ENCODE measurements around a stretch of chr17.

GRCh38 chr17:16441984-16443215 is 27.0 kb downstream of the TRPV2 start:
- PRO-cap, result no peak

DNA sequence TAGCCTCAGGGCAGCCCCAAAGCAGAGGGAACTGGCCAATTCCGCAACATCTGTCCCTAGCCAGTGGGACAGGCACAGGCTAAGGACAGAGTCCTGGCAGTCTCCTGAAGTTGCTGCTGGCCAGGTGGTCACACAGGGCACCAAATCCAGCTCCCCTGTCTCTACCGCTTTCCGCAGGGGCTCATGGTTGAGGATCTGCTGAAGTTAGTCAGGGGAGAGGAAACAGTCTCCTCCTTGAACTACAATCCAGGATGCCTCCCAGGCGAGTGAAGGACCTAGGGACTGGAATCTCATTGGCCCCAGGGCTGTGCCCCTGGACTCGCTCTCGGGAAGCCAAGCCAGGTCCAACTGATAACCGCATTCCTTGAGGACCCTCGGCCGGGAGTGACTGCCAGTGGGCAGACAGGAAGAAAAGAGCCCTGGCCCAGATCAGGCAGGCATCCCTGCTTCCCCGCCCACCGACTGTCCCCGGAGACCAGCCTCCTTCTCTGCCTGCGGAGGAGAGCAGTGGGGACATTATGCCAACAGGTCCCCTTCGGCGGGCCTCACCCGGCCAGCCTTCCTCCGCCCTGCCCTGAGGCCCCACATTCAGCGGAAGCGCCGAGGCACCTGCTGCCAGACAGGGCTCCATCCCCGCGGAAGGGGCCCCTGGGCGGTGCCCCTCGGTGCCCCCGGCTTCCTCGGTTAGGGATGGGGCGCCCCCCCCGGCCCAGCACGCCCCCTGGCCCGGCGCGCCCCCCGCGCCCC is 836 bp downstream of the LRRC75A start:
- PRO-cap, result no peak

- PRO-cap, result no peak
Measured at GRCh38 chr17:16521143-16521446, 29.1 kb upstream of the LRRC75A start.

GRCh38 chr17:16745404-16746375 is 55.6 kb downstream of the CCDC144A start:
- PRO-cap, result no peak

GRCh38 chr17:16973505-16974110 is 1.7 kb upstream of the TNFRSF13B start:
- PRO-cap, result no peak

DNA sequence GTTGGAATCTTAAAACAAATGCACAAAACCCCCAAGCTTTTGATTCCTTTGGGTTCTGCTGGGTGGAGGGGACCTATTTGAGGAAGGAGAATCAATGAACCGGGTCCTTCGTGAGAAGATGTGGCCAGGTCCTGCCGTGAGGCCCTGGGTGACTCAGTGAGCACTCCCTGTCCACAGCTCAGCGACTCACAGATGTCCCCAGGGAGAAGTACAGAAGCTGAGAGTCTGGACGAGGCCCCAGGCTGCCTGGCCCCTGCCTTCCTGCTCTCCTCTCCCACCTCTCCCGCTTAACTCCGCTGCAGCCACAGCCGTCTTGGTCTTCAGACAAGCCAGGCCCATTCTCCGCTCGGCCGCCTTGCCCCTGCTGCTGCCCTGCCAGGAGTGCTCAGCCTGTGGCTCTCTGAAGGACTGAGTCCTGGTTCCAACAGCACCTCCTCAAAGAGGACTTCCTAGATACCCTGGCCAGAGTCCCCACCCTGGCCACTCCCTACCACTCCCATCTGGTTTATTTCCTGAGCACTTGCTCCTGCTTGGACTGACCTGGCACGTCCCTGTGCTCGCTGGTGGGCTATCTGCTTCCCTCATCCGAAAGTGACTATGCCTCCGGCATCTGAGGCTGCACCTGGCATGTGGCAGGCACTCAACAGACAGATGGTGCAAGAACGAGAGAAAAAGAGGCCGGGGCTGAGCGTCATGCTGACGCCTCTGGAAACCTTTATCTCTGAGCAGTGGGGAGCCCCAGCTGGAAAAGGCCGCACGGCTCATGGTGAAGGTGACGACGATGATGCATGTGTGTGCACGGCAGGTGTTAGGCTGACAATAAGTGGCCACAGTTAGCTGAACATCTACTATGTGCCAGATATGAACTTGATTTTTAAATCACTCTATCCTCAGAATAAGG is 9.1 kb upstream of the TNFRSF13B start:
- PRO-cap, result bidirectional peak, plus-strand start at position 745 of the sequence, minus-strand start at position 634 of the sequence

- PRO-cap, result no peak
Measured at GRCh38 chr17:16989360-16989592, 17.4 kb upstream of the TNFRSF13B start.

- PRO-cap, result no peak
Measured at GRCh38 chr17:17018487-17019183, 23.6 kb upstream of the MPRIP start.

GRCh38 chr17:17021032-17022042 is 20.9 kb upstream of the MPRIP start:
- PRO-cap, result no peak

DNA sequence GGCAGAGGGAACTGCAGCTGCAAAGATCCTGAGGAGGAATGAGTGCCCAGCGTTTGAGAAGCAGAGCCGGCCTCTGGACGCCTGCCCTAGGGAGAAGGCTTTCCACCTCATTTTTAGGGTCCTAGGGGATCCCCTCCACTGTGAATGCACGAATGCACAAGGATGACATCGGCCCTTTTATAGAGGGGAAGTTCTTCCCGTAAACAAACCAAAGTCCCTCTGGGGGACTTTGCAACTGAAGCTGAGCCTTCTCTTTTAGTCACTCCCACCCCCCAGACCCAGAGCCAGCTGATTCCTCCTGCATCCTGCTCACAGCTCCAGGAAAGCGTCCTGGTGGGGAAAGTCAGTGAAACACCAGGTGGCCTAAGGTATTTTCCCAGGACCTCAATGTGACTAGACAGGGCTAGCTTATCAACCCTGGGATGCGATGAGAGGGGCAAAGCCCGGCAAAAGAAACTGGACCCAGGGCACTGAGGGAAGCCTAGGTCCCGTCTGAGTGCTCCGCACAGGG is 13.1 kb upstream of the MPRIP start:
- PRO-cap, result no peak

DNA sequence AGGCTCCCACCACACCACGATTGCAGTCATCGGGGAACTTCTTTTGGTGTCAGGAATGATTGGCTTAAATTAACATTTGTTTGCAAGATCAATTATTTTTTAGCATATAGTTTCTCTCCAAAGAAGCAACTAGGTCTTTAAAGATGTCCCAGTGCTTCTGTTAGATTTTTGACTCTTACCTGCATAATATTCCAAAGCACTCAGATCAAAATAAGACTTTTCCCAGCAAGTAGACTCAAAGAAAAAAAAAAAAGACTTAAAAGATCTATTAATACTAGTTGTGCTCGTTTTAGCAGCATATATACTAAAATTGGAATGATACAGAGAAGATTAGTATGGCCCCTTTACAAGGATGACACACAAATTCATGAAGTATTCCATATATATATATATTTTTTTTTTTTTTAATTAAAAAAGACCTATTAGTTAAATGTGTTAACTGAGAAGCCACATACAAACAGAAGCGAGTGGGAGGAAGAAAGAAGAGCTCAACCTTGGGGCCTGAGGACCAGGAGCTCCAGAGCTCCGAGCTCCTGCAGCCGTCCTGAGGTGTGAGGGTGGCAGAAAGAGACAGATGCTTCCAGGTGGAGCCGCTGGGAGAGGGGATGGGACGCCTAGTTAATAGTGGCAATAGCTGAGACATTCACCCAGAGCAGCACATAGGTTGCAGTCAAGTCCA is 36.2 kb downstream of the PLD6 start:
- PRO-cap, result no peak

GRCh38 chr17:17191863-17192723 is 14.0 kb downstream of the PLD6 start:
- PRO-cap, result no peak

- PRO-cap, result no peak
Measured at GRCh38 chr17:17205782-17206059, 412 bp downstream of the PLD6 start.

DNA sequence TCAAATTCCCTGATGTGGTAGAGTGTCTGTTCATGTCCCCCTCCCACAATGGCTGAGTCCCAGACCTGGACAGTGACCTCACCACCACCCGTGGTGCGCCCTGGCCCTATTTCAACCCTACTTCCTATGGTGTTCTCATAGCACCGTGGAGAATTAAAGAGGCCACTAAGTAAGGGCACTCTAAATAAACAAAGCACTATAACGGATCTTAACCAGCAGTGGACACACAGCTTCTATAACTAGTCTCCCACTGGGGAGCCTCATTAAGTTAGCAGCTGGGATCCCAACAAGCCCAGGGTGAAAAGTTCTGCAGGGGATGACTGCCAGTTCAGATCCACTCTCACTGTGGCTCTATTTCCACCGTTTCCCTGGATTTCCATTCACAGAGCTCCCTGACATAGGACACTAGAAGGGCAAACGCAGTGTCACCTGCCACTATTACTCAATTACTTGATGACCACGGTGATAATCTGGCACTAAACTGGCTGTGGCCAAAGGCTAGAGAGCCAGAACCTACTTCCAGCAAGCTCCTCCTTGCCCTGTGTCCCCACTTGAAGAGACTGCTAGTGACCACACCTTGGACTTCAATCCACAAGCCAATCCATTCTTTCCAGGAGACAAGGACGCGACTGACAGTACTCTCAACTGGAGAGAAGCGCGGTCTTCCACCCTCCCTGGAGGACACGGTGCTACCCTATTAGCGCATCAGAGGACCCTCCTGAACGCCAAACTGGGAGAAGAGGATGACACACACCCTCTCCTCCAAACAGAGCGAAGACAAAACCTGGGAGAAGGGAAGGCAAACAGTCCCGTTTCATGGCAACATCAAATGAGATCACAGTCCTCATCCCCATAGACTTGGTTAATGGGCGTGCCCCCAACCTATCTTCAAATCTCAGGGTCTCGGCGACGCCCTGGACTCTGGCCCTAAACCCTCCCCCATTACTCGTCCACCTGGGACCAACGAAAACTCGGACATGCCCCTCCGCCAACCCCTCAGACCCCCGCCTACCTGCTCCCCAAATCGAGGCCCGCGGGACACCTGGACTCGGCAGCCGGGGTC is 737 bp downstream of the FLCN start:
- PRO-cap, result no peak

DNA sequence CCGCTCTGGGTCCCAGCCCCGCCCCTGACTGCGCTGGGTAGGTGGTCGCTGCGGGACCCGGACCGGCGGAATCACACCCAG is 165 bp downstream of the FLCN start:
- PRO-cap, result no peak

- PRO-cap, result no peak
Measured at GRCh38 chr17:17361572-17362252, 58.5 kb downstream of the NT5M start.

DNA sequence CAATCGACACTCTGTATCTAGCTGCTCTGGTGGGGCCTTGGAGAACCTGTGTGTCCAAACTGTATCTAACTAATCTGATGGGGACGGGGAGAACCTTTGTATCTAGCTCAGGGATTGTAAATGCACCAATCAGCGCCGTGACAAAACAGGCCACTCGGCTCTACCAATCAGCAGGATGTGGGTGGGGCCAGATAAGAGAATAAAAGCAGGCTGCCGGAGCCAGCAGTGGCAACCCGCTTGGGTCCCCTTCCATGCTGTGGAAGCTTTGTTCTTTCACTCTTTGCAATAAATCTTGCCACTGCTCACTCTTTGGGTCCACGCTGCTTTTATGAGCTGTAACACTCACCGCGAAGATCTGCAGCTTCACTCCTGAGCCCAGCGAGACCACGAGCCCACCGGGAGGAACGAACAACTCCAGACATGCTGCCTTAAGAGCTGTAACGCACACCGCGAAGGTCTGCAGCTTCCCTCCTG is 9.1 kb downstream of the RASD1 start:
- PRO-cap, result no peak

GRCh38 chr17:17493050-17494143 is 2.8 kb downstream of the RASD1 start:
- PRO-cap, result no peak

DNA sequence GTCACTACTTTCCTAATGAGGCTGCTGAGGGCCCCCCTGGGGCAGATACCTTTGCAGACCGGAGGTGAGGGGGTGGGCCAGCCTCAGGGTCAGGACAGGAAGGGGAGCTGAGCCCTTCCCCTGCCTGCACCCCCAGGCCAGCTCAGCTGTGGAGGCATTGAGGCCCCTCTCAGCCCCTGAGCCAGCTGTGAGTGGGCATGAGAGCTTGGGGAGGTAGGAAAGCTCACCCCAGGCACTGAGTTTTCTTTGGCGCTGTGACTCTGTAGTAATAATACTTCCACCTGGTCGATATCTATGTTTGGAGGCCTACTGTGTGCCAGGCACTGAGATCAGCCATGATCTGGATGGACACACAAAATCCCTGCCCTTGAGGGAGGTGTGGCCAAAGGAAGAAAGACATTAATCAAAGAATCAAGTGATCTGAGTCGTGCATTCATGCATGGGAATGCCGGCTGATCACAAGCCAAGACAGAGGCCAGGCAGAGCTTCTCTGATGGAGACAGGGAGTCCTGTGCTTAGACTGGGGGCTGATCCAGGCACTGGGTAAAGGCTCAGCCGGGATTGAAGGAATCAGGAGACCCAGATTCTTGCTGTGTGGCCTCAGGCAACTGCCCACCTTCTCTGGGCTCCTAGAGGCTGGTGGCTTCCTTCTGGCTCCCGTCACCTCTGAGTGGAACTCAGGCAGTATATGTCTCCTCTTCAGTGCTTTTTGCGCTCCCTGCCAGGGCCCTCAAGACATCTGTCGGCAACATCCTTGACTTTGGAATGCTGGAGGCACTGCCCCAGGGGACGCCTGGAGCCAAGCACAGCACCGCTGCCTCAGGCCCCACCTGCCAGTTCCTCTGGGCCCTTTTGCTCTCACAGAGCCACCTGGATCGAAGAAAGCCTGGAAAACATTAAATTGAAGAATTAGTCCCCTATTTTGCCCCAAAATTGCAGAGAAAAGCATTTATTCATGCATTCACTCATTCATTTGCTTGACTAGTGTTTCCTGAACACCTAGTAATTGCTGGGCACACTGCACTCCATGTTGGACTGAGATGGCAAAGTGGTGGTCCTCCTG is 17.6 kb downstream of the RAI1 start:
- PRO-cap, result no peak

DNA sequence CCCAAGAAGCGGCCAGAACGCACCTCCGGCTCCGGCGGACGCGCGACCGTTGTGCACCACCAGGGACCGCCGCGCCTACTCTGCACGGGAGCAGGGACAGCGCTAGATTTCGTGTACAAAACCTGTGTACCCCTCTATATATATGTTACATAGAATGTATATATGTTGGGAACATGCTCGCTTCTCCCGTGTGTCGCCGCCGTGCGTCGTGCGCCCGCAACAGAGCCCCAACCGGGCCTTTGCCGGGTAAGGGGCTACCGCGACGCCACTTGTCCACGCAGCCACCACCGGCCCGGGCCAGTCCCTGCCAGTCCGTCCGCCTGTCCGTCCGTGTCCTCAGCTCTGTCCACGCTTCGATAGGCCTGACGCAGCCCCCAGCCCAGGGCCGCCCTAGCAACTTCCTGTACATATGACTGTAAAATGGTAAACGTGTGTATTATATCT is 26.0 kb downstream of the SREBF1 start:
- PRO-cap, result no peak